Glomerular endothelial cell (primary cell): ENCODE data around the genes MUC13 and ROPN1B.

- RAMPAGE, long total RNA = no peak
These were observed at the start of gene MUC13 for GRCh38 chr3:124934642-124935153. MUC13 (minus strand) TSS chr3:124934751.

- RAMPAGE, long total RNA = no peak
These were observed 17.2 kb upstream of the MUC13 start for GRCh38 chr3:124951699-124952271.

- RAMPAGE, long total RNA = no peak
These were observed 31.7 kb downstream of the HEG1 start for GRCh38 chr3:125024056-125024589.

- RAMPAGE, long total RNA = no peak
These were observed 16.6 kb downstream of the HEG1 start for GRCh38 chr3:125039228-125039487.

DNA sequence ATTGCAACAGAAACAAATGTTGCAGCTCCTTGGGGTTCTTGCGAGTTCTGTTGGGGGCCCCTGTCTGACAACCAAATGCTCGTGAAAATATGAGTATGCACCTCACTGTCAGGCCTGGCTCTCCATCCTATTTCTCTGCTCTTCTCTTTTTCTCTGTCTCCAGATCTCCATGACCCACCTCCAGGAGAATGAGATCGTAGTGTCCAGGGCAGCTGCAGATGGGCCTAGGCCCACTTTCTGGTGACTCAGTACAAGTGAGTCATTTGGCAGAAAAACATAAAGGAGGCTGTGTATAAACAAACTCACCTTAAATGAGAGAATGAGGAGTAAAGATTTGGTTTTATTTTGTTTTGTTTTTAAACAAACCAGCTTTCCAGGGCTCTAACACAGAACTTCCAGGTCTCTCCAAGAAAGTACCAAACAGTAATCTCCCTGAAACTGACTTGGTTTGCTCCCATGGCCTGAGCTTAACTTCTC, 1.4 kb upstream of the HEG1 start:
- RAMPAGE, long total RNA = no peak

- RAMPAGE, long total RNA = no peak
These were observed 68.1 kb upstream of the HEG1 start for GRCh38 chr3:125123890-125124222.

GRCh38 chr3:125192303-125192768, 20.2 kb downstream of the SLC12A8 start:
- RAMPAGE, long total RNA = no peak

DNA sequence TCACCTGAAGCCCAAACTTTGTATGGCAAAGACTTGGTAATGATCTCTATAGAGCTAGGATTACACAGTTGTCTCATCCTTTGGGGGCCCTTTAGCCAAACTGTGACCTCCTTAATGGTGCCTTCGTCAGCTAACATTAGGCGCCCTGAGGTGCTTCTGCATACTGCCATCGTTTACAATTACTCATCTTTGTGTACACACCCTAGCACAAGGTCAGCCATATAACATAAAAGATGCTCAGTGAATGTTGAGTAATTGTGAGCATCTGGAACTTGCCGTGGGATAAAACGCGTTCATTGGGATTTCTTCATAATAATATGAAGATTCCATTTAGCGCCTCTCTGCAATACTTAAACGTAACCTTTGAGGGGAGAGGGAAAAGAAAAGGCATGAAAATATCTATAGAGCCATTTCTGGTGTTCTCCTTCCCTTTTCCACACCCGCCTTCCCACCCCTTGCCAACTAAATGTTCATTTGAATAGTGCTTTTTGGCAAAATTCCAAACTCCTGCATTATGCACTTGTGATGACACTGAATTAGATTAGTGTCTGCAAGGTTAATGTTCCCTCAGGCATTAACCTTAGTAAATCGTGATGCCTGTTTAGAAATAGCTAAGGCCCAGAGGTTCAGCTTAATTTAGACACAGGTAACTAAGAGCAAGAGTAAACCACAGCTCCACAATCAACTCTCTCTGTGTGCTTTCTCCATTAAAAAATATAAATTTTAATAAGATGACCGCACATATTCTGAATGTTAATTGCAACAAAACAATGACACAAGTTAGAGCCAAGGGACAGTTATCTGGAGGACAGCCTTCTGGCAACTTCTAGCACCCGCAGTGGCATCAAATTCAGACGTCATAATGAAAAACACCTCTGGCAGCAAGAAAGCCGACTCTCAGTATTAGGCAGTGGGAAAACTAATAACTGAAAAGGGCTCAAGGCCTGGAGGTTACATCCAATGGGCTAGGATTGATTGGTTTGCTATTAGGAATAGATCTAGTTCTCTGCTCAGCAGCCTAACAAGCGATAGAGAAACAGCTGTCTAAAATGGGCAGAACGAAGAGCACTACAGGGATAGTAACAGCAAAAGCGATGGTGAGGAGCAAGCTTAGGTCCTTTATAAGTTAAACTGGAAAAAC, 1.2 kb upstream of the ZNF148 start:
- RAMPAGE, long total RNA = no peak

DNA sequence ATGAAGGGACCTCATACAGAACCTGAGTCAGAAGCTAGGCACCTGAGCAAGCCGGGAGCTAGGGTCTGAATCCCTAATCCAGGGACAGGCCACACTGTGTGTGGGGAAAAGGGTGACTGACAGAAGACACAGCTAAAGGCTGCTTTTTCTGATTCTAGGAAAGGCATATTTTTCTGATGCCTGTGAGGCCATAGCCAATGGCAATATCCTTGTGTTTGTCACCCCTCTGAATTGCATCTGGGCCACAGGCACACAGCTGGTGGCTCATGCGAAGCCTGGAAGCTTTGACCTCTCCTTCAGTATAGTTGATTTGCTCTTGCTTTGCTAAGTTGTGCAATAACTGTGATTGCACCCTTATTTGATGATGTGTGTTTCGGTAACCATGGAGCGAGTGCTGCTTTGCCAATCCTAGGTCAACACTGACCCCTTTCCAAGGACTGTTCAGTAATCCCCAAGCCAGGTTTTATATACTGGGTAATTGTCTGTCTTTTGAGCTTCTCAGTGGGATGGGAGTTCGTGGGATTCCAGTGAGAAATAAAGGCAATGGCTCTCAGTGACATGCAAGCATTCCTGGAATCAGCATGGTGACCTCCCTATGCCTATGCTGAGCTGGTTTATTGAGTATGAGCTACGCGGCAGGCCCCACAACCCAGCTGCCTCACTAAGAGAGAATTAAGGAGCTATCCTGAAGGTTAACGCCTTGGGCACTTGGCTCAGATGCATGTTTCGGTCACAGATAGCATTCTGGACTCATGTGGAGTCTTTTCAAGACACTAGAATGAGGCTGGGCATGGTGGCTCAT, 49.1 kb upstream of the OSBPL11 start:
- RAMPAGE, long total RNA = no peak

- RAMPAGE, long total RNA = no peak
These were observed 180.6 kb upstream of the OSBPL11 start for GRCh38 chr3:125775752-125776345.

- RAMPAGE, long total RNA = no peak
These were observed 32.7 kb upstream of the ROPN1B start for GRCh38 chr3:125936335-125936582.

DNA sequence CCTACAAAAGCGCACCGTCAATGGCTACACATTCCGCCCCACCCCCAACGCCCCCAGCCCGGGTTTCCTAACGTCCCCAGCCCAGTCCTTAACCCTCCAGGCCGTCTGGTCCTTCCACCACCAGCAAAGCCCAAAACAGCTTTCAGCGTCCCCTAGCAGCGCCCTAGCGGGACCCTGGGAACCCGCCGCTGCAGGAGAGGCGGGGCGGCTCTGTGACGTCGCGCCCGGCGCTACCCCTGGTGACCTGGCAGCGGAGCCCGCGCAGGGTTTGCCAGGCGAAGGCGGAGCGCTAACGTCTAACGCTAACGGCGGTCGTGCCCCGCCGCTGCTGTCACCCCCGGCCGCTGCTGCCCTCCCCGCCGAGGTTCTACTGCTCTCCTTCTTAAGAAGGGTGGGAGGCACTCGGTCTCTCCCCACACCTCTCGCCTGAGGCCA, at the start of gene ROPN1B:
Gene ROPN1B (plus strand): TSS at position 264 of the 435 bp plus-strand sequence.
- RAMPAGE, long total RNA = no peak

GRCh38 chr3:125990226-125991174, 21.5 kb downstream of the ROPN1B start:
- RAMPAGE, long total RNA = no peak

DNA sequence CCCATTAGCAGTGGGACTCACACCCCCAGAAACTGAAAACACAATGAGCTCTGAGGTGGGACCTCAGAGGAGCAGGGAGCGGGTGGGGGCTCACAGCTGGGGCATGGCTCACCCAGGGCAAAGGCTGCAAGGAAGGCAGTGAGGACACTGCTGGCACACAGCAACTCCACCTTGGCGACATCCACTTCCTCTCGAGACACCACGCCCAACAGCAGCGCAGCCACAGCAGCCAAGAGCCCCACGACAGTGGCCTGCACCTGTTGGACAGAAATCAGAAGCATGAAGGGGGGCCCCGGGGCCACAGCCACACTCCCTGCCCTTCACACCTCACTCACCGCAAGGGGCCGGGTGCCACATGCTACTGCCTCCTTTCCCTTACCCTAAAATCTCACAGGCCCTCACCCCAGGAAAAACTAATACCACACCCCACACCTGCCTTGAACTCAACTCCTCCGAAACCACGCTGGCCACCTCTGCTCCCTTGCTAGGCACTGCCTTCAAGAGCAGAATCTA, 57.3 kb downstream of the ROPN1B start:
- RAMPAGE, long total RNA = no peak

GRCh38 chr3:126101452-126101998, 17.6 kb upstream of the SLC41A3 start:
- RAMPAGE, long total RNA = no peak

DNA sequence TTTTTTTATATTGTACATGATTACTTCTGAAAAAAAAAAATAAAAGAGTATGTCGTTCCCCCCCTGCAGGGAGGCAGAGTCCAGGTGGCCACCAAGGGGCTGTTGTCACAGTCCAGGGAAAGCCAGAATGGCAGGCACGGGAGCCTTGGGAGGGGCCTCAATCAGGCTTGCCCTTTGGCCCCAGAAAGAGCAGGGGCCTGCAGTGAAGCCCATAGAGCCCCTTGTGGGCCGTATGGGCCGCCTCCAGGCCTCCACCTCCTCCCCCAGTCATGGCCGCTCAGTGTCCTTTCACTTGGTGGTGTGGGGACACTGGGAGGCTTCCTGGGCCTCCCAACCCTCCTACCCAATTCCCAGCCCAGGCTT, 1.5 kb downstream of the ALDH1L1 start:
- RAMPAGE, long total RNA = no peak

- RAMPAGE, long total RNA = no peak
These were observed 913 bp upstream of the ALDH1L1 start for GRCh38 chr3:126181309-126181689.

DNA sequence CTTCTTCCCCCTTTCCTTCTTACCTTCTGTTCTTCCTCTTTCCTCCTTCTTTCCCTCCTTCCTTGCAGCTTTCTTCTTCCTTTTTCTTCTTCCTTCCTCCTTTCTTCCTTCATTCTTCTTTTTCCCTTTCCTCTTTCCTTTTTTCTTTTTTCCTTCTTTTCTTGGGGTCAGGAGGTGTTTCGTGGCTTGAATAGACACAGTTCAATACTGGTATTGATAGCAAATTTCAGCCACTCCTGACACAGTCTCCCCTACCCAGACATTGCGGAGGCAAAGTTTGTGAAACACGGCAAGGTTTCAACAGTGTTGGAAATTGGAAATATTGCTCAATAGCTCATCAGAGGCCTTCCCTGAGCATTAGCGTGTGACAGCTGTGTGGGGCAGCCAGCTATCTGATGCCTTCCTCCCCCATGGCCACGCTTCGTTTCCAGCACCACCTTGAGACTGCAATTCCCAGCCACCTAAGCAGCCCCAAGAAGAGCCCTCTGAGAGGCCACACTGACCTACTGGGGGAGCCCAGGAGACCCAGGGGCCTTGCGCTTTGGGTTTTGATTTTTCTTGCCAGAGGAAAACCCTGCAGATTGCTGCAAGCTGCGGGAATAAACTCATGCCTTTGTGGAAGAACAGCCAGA, 82.2 kb downstream of the KLF15 start:
- RAMPAGE, long total RNA = no peak

DNA sequence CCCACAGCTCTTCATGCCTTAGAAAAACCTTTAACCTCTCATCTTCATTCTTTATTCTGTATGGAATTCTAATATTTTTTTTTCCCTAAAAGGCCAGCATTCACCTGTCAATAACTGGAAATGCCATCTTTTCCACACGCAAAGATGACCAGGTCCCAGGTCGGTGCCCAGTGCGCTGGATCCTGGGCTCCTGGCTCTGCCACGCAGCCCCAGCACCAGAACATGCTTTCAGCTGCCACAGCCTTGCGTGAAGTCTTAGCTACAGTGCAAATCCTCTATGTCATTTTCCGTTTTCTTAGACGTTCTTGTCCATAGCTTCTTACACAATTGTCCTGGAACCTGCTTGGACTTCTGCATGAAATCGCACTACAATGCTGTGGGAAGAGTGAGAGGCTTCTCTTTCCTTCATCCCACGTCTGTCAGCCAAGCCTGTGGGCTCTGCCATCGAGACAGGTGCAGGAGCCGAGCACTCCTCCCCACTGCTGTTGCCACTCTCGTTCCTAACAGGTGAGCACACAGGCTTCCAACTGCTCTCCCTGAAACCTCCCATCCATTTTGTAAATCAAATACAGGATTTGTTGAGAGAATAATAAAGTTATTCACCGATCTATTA, 23.6 kb downstream of the ZXDC start:
- RAMPAGE, long total RNA = no peak

DNA sequence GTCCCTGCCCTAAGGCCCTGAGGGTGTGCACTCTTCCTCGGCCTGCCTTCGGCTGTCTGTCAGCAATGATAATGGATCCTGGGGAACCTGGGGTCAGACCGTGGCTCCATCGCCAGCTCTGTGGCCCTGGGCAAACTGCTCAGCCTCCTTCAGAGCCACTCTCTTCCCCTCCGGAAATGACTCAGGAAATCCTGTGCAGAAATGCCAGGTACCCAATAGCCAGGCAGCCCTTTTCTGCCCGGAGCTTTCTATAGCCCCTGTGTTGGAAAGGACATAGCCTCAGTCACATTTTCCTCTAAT, 11.4 kb upstream of the ZXDC start:
- RAMPAGE, long total RNA = no peak